Colon Carcinoma Metastatic in the Brain (tissue), 2 donors: ENCODE measurements around a stretch of chr15.

DNA sequence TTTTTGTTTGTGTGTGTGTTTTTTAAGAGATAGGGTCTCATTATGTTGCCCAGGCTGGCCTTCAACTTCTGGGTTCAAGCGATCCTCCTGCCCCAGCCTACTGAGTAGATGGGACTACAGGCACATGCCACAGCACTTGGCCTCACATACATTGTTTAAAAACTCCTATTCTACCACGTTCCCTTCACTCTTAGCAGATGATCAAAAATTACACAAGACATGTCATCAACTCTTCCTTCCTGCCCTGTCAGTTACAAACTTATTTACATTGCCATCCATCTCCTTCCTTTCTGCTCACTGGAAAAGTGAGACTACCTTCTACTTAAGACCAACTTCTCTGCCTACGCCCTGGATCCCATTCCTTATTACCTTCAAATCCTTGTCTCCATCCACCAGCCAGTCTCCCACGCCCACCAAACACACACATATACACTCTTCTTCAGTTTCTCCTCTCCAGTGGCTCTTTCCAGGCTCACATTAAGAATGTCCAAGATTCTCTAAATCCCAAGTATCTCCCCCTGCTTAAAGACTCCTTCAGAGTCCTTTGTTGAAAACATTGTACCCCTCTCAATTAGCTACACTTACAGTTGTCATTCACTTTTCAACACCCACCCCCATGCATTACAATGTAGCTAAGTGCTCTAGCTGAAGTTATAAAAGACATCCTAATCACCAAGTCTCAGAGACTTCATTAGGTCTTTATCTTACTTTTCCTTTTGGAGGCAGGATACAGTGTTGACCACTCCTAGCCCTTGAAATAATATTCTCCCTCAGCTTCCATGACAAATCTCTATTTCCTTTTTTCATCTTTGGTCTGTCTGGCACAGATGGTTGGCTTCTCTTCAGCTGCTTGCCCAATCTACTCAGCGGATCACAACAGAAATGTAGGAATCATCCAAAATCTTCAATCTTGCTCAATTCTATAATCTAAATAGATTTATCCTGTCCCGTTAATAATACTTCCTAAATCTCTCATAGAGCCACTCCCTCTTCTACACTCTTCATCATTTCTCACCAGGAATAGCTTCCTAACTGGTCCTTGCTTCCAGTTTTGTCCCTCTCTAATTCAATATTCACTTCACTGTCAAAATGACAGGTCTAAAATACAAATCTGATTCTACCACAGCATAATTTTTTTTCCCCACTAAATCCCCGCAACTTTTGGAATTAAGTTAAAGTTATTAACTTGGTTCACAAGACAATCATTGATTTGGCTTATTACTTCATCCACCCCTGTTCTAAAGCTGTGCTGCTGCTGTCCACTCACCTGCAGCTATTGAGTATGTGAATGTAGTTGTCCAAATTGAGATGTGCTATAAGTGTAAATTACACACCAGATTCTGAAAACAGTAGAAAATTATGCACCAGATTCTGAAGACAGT is 4.0 kb downstream of the PEAK1 start:
- PRO-cap, 2 experiments, result no peak in any of the 2 experiments

GRCh38 chr15:77424948-77425549 is 4.4 kb downstream of the HMG20A start:
- PRO-cap, 2 experiments, result no peak in any of the 2 experiments

- PRO-cap, 2 experiments, result no peak in any of the 2 experiments
Observed at GRCh38 chr15:77481573-77482234, 61.0 kb downstream of the HMG20A start.

DNA sequence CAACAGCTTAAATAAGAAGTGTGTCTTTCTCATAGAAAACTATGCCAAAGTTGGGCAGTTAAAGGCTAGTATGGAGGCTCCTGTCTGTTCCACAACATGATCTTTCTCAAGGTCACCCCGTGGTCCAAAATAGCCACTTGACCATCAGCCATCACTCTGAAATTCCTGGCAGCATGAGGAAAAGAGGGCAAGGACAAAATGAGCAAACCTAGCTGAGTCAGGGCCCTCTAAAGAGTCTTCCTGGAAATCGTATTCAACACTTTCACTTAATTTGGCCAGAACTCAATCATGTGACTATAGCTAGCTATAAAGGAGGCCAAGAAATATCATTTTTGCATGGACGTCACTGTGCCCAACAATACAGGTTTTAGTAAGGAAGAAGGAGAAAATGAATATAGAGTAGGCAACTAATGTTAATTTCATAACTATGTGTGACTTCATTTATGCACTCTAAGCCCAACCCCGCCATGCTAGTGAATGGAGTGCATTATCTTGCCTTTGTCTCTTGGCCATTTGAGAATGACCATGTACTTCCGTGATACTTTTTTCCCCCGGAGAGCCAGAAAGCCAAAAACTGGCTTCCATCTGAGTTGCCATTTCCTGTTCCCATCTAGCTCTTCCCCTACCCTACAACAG is 66.3 kb downstream of the HMG20A start:
- PRO-cap, 2 experiments, result no peak in any of the 2 experiments

GRCh38 chr15:77608678-77609098 is 24.0 kb downstream of the LINGO1 start:
- PRO-cap, 2 experiments, result no peak in any of the 2 experiments

GRCh38 chr15:77695700-77696585 is 63.2 kb upstream of the LINGO1 start:
- PRO-cap, 2 experiments, result no peak in any of the 2 experiments

DNA sequence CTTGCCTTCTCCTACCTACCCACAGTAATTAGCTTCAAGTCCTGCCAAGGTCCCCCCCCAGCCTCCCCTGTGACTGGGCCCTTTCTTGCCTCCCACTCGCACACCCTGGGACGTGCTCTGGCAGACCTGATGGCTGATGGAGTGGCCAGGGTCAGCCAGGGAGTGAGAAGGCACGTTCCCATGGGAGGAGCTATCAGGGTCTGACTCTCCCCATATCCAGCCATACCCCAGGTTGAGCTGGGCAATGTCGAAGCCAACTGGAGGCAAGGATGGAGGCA is 136.6 kb upstream of the LINGO1 start:
- PRO-cap, 2 experiments, result no peak in any of the 2 experiments

- PRO-cap, 2 experiments, result no peak in any of the 2 experiments
Observed at GRCh38 chr15:77819687-77820753, 187.3 kb upstream of the LINGO1 start.

DNA sequence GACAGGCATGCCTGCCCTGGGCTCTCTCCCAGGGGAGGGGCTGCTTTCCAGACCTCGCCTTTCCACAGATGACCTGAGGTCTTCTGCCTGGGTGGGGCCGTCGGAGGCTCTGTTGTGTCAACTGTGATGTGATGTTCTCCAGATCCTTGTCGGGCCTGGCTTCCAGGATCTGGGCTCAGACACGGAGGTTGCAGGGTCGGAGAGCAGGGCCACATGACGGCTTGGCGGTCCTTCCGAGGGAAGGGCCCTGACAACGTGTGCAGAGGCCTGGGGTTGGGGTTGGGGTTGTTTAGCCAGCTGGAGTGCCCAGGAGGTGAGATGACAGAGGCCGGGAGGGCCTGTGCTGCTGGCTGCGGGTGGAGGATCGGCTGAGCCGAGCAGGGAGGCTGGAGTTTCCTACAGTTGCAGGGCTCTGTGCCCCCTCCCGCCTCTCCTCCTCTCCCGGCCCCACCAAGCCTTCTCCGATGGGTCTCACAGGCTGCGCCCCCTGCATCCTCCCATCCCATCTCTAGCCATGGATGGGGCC is 101.9 kb downstream of the TBC1D2B start:
- PRO-cap, 2 experiments, result no peak in any of the 2 experiments

DNA sequence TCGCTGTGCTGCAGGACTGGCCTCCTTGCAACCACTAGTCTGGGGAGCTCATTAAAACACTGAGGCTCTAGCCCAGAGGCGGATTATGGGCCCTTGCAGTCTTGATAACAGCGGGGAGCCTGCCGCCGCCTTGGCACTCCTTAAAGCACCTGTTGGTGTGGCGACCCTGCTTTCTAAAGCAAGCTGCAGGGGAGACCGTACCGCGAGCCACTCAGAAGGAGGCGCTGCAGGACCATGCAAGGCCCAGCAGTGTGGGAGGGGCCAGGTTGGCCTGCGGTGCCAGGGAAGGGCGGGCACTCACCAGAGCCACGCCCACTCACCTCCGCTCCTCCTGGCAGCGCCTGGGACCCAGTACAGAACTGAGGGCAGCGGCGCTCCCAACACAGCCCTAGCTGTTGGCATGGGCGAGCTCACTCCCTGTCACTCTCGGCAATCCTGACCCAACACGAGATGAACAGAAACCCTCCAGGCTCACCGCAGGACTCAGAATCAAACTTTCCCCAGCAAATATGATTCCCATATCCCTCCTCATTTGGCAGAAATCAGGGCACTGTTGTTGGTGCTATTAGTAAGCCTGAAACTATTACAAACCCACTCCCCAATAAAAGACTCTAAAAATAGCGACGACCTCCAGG is 77.4 kb downstream of the TBC1D2B start:
- PRO-cap, 2 experiments, result no peak in any of the 2 experiments

DNA sequence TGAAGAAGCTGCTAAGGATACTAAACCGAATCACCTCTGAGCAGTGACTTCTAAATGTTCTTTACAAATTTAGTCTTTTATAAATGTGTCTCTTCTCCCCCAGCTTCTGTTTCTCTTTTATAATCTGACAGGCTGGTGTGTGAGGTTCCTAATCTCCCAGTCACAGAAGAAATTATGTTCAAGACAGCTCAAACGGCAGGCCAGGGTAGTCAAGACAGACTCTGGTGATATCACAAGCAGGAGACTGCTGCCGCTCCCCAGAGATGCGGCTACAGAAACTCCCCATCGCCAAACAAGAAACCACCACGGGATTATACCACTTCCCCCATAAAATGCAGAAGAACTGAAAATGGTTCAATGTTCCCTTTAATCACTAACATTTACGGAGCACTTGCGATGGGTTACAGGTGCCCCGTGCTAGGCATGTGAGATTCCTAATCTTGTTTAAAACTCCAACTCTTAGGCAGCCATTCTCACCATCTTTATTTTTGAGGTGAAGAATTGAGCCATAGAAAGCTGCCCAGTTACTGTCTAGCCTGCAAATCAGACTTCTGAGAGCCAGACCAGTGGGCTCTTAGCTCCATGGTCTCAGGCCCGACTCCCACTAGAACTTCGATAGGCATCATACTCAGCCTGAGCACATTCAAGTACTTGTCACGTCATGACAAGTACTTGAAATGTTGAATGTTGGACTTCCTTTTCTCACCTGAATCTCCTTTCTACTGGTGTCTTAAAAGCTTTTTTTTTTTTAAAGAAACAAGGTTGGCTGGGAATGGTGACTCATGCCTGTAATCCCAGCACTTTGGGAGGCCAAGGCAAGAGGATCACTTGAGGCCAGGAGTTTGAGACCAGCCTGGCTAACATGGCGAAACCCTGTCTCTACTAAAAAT is 58.4 kb downstream of the TBC1D2B start:
- PRO-cap, 2 experiments, result no peak in any of the 2 experiments

- PRO-cap, 2 experiments, result no peak in any of the 2 experiments
Observed at GRCh38 chr15:78024181-78024600, 53.3 kb downstream of the TBC1D2B start.

DNA sequence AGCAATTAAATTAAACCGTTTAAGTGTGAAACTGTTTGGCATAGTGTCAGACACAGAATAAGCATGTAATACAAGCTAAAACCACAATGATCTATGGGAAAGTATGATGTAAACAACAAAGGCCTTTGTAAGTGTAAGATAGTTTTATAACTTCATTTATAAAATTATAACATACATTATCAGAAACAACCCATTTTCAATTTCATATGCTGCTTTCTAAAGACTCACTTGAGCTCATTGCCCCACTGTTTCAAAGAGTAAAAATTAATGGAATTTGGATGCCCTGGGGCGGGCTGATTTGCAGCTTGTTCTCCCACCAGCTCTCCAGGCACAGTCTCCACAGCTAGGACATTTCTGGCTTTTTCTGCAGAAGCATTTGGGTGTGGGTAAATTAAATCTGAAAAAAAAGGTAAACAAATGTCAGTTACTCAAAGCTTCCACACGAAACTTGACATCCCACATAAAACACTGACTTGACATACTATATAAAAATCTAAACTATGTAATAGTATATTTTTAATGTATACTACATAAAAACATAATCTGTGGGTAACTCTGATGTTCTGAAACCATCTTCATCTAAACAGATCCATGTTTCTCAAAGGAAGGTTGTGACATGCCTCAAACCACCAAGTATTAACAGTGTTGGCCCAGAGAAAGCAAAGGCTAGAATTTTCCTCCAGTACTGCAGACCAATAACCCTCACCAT is 32.7 kb downstream of the TBC1D2B start:
- PRO-cap, 2 experiments, result no peak in any of the 2 experiments

DNA sequence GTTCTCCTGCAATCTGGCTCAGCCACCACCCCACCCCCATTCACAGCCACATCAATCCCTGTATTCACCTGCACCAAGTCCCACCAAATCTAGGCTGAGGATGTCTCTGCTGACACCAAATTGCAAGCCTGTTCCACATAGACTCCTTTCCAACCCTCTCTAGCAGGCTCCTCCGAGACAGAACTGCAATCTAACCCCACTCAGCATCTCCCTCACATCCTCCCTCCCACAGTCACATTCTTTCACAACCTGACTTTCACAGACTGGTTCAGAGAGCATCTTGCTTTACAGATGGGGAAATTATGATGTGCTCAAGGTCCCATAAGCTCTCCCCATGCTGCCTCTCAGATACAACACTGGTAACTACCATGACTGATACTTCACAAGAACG is 27.9 kb downstream of the TBC1D2B start:
- PRO-cap, 2 experiments, result no peak in any of the 2 experiments

GRCh38 chr15:78213288-78213596 is 21.1 kb downstream of the ACSBG1 start:
- PRO-cap, 2 experiments, result no peak in any of the 2 experiments

GRCh38 chr15:78347959-78348479 is 7.9 kb downstream of the CRABP1 start:
- PRO-cap, 2 experiments, result no peak in any of the 2 experiments

DNA sequence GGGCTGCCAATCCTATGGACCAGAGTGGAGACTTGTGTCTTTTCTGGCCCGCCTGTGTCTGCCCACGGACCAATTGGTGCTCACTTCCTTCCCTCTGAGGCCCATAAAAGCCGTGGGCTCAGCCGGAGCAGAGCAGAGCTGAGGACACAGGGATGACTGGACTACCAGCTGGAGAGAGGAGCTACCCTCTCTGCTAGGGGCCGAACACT is 31.9 kb upstream of the IREB2 start:
- PRO-cap, 2 experiments, result no peak in any of the 2 experiments

- PRO-cap, 2 experiments, result no peak in any of the 2 experiments
Observed at GRCh38 chr15:78492678-78493568, 14.5 kb upstream of the HYKK start.

- PRO-cap, 2 experiments, result no peak in any of the 2 experiments
Observed at GRCh38 chr15:78501920-78502532, 5.4 kb upstream of the HYKK start.

GRCh38 chr15:78508336-78508775 is 979 bp downstream of the HYKK start:
- PRO-cap, 2 experiments, result no peak in any of the 2 experiments